Jejunum (tissue), 1 donor: ENCODE results near the gene CR1.

- PRO-cap, result no peak
Observed at GRCh38 chr1:207071257-207071732, 17.4 kb upstream of the C4BPB start.

DNA sequence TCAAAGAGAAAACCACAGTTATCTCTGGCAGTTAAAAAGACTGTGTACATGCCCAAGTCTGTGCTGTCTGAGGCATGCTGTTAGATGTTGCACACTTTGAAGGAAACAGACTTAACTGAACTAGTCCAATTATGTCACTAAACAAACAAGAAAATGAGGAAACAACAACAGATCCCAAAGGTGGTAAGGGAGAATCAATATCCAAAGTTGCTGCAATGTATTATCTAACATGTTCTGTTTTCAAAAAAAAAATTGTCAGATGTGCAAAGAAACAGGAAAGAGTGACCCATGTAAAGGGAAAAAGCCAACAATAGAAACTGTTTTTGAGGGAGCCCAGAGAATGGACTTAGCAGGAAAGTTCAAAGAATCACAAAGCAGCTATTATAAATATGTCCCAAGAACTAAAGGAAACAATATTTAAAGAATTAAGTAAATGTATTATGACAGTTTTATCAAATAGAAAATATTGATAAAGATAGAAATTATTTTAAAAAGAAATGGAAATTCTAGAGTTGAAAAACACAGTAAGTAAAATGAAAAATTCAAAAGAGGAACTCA is 24.7 kb downstream of the C4BPA start:
- PRO-cap, result no peak

- PRO-cap, result no peak
Observed at GRCh38 chr1:207153142-207153435, 49.1 kb downstream of the C4BPA start.

DNA sequence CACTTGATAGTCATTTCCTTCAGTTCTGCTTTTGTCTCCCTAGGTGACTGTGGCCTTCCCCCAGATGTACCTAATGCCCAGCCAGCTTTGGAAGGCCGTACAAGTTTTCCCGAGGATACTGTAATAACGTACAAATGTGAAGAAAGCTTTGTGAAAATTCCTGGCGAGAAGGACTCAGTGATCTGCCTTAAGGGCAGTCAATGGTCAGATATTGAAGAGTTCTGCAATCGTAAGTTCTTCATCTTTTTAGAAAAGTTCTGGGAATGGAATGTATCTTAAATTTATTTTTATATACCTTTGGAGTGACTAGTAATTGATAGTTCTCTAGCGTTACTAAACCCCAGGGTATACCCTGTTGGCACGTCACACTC is 846 bp downstream of the CD55 start:
- PRO-cap, result no peak

- PRO-cap, result no peak
Observed at GRCh38 chr1:207336472-207337702, 15.4 kb downstream of the CD55 start.

DNA sequence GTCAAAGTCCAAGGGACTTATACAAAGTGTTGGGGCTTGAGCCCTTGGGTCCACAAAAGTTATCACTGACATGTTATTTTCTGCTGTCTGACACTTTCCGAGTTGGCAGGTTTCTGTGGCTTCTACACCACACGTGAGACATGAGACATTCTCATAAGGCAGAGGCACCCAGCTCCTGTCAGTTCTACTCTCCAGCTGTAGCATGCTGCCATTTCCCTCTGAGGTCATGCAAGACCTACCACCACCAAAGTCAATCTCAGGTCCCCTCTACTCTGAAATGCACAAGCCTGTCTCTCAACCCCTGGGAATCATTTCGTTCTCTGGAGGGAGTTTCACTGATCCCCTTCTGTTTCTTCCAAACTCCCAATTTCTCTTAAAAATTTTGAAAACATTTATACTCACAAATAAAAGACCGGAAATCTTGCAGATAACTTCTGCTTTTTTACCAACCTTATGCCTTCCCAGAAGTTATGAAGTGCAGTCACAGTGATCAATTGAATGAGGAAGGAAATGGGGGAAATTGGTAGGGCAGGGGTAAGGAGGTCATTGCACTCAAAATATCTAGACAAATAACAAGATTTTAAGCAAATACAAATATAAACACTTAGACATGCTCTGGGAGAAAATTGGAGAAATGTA is 39.4 kb upstream of the CR2 start:
- PRO-cap, result no peak

- PRO-cap, result no peak
Observed at GRCh38 chr1:207453569-207453932, 577 bp upstream of the CR2 start.

DNA sequence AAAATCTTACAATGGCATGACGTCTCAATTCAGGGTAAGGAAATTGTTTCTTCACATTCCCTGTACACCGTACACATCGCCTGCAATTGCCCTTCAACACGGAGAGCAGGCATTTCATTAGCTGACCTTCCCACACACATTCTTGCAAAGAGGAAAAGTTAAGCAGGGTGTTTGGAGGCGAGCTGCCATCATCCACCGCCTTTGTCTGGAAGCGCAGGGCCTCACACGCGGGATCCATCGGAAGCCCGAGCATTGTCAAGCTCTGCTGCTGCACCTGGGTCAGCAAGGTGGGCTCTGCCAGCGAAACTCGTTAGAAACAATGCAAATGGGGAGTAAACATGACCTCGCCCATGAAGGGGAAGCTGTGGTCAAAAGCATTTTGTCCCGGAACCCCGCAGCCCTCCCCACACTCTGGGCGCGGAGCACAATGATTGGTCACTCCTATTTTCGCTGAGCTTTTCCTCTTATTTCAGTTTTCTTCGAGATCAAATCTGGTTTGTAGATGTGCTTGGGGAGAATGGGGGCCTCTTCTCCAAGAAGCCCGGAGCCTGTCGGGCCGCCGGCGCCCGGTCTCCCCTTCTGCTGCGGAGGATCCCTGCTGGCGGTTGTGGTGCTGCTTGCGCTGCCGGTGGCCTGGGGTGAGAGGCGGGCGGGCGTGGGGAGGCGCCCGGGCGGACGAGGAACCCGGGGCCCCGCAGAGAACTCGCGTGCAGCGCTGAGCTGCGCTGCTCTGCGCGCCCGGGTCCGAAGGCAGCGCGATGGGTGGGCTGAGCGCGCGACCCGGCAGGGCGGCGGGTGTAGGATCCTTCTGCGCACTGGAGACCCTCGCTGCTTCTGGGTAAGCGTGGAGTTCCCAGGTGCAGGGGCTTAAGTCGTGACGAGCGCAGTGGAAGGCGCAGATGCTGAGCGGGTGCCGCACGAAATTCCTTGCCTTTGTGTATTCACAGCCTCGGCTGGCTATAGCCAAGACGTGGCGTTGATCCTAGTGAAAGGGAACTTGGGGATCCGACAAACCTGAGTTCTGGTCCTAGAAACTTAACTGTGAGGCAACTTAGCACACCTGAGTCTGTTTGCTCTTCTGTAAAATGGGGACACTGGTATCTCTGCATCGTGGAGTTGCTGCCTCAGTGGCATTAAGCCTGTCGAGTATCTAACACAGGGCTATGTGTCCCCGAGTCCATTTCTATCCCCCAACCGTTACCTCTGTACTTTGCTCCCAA is at the start of gene CR1:
CR1 (plus strand) TSS at position 407 of the 1,220 bp plus-strand sequence.
- PRO-cap, result no peak

GRCh38 chr1:207649969-207650557 is 5.1 kb downstream of the CR1L start:
- PRO-cap, result no peak

GRCh38 chr1:207737791-207738502 is 13.9 kb upstream of the CD46 start:
- PRO-cap, result no peak

- PRO-cap, result no peak
Observed at GRCh38 chr1:207797298-207798464, 45.8 kb downstream of the CD46 start.

DNA sequence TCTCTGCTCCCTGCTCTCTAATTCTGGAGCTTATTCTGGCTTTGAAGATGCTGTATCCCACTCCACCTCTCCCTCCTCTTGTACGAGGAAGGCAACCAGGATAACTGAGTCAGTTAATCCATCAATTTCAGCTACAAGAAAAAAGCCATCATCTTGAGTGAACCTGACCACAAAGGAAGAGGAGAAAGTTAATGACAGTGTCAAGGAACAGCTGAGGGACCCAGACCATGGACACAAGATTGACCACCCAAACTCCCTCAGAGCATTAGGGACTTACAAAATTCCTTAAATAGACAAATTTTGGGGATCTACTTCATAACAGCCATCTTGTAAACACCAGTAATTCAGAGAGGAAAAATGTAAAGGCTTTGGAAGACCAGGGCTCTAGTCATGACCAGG is 67.9 kb downstream of the CD46 start:
- PRO-cap, result no peak

DNA sequence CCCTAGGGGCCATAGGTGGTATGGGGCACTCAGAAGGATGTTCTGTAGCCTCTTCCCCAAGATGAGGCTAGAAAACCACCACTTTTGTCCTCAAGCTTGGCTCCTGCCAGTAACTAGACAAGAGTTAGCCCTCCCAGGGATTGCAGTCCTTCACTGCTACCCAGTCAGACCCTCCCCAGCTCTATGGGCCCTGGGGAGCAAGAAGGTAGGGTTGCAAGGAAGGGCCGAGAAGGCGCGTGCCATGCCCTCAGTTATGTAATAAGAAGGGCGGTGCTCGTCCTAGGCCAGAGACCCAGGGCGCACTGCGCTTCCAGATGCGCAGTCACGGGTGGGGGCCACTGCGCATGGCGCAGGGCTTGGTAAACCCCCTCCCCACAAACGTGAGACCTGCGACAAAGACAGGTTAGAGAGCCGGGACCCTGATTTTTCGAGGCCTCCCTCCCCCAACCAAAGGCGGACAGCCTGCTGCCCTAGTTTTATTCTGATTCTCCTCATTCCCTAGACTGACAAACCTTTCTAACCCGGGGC is 69.8 kb downstream of the CD46 start:
- PRO-cap, result no peak

DNA sequence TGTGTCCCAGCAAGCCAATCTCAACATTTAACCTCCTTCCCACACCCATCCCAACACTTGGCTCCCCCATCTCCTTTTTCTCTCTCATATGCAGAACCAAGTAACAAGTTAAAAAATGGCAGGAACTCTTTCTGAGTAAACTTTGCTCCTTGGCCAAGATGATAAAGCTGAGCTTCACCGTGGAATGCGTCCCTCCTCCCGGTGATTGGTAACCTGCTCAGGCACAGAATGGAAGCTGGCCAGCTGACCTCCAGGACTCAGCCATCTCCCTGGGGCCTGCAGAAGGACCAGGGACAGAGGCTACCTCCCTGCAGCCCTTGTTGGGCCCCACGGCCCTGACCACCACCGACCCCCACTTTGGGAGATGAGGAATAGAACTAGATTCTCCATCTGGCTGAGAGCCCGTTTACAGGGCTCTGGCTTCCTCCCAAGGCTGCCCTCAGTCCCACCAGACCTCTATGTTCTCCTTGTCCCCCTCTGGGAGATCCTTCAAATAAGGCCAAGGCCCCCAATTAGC is 74.3 kb downstream of the CD34 start:
- PRO-cap, result no peak

GRCh38 chr1:207925073-207925755 is 14.3 kb upstream of the CD34 start:
- PRO-cap, result no peak

DNA sequence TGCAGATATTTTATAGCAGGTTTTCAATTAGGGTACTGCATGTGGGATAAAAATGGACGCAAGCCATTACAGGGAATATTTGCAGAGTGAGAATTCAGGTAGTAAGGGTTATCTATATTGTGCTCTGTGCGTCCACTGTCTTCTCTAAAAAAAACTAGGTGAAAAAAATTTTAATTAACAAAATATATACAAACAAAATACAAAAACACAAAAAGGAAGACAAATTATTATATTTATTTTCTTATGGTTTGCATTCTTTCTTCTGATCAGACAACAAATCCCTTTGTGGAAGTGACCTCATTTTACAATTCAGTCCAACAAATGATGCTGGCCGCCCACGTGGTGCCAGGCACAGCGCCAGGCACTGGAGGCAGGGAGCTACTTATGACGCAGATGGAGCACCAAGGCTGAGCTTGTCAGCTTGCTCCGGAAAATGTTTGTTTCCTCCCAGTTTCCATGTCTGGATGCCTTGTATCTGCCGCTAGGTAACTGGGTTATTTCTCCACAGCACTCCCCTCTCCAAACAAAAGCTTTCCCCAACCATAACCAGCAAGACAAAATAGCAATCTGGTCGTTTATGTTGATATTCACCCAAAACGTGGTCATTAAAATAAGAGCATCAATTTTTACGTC is 30.7 kb upstream of the CD34 start:
- PRO-cap, result no peak

- PRO-cap, result no peak
Observed at GRCh38 chr1:208024858-208025543, 114.1 kb upstream of the CD34 start.

DNA sequence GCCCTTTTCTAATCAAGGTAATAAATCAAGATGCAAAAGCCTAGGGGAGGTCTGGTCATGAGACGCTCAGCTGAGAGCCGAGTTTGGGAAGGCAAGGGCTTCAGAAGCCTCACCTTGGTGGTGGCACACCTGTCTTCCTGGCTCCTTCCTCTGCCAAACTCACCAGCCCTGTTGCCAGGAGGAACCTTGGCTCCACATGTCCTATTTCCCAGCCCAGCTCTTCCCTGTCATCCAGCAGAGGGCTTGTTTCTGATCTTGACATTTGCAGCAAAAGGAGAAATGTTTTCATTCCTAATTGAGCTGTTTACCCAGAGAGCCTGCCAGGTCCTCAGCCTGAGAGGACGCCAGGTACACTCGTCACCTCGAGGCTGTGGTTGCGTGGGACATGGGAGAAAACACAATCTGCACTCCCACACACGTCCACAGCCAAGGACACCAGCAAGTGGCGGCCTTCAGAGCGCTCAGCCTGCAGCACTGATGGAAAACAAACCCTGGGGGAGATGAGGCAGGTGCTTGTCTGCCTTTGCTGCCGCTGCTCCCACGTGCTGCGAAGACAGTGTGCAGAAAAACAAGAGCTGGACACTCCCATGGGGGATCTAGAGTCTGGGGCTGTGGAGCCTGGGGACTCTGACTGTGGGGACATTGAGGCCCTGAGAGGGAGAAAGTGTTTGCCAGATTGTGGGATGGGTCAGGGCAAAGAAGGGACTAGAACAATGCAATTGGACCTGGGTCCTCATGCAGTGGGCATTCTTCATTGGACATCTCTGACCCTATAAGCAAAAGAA is 132.8 kb upstream of the CD34 start:
- PRO-cap, result no peak

DNA sequence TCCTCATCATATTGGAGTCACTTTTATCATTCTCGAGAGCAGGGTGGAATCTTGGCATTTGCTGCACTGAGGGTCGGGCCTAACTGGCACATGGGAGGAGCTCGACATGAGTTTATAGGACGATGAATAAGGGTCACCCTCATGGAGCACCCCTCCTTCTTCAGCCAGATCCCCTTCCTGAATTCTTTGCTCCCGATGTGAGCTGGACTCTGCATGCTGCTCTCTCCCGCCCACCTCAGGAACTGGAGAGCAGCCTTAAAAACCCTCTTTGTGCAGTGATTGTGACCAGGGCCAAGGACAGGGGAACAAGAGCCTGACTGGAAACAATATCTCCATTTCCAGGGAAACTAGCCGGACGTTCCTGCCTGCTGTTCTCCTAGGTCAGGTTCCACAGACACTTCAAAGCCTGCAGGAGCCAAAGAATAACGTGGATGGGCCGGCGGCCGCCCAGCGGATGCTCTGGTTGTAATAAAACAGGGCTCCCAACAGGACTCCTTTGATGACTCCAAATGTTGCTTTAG is 162.4 kb downstream of the PLXNA2 start:
- PRO-cap, result no peak

DNA sequence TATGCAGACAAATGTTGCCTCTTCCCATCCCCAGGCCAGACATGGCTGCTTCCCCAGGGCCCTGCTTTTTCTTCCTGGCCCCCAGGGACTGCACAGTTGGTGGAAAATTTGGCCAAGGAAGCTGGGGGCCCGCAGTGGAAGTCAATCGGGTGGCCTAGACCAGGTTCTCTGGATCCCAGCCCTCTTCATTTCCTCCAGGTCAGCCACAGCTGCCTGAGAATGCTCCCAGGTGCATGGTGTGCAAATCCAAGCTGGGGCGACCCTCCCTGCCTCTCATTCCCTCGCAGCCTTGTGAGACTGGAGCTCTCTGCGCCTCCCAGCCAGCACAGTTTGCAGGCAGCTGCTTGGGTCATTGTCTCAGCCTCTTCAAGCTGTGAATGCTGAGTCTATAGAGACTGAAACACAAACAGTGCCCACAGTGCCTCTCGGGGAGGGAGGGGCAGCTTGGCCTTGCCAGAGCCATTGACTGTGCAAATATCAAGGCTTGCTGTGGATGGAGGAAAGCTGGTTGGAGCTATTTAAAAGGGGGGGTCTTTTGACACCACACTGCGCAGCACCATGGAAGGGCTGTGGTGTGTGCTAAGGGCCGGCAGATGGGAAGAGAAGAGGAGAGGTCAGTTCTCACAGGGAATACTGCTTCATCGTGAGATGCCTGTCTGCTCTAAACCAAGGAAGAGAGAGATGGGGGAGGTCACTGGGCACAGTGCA is 10.7 kb downstream of the PLXNA2 start:
- PRO-cap, result no peak